ENCODE results near the genes PHIP, IBTK and SNX14.

DNA sequence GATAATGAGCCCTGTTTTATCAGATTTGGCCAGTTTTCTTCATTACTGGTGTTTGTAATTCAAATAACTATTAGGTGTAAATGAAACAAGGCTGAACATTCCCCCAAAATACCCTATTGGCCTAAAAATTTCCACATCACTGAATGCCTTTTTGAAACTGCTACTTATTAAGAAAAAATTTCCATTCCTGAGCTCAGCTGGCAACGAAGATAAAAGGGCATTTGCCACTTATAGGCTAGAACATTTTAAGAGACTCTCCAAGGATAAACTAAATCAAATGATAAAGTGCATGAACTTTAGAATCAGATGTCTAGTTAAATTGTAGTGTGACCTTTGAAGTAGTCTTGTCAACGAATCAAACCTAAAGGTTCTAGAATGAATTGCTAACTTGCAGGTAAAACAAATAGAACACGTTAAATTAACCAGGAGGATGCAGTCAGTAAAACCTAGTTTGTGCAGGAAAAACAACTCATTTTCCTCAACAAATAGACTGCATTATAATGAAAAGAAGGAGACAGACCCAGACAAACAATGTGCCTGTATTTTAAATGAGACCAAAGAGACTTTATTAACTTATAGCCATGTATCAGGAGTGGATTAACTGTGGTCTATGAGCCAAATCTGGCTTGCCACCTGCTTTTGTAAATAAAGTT, 184.2 kb downstream of the MEI4 start:
- PRO-cap = no peak
- RAMPAGE, long total RNA, 4 experiments = no peak in any of the 4 experiments

GRCh38 chr6:78628889-78630249, 238.0 kb upstream of the IRAK1BP1 start:
- PRO-cap = no peak
- RAMPAGE, long total RNA, 4 experiments = no peak in any of the 4 experiments

GRCh38 chr6:79073813-79074312, 4.2 kb downstream of the PHIP start:
- PRO-cap = no peak
- RAMPAGE, long total RNA, 4 experiments = no peak in any of the 4 experiments

DNA sequence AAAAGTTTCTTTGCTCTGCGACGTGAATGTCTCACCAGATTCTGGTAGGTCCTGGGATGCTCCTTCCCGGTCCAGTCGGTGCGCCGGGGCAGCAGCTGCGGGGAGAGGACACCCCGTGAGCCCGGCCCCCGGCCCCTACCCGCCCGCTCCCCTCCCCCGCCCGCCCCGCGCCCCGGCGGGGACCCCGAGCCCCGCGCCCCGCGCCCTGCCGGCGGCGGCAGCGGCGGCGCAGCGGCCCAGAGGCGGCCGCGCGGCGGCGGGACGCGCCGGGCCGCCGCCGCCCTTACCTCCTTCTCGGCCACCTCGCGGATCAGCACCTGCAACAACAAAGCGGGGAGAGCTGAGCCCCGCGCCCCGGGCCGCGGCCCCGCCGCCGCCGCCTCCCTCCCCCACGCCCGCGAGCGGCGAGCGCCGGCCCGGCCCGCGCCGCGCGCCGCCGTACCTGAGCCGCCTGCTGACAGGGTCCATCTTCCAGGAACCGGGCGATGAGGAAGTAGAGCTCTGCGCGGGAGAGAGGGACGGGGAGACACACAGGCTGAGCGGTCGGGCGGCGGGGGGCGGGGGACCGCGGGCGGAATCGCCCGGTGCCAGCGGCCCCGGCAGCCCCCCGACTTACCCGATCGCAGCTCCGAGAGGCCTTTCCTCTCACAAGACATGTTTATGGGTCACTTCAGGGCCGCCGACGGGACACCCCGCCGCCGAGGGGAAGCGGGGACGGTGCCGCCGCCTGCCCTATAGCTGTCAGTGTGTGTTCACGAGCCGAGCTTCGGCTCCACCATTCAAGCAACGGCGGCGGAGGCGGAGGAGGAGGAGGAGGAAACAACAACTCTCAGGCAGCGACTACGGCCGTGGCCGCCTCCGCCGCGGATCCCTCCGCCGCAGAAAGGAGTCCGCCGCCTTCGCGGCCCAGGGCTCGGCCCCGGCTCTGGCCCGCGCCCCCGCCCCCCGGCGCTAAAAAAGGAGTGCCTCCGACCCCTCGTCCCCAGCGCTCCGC, at the start of gene PHIP:
PHIP (minus strand) TSS at position 842 of the 994 bp plus-strand sequence.
- PRO-cap = bidirectional peak, plus-strand start at position 37 of the sequence, minus-strand start outside the sequence; unidirectional peak, plus-strand start at position 231 of the sequence; bidirectional peak, plus-strand start at position 467 of the sequence, minus-strand start at position 444 of the sequence
- RAMPAGE, long total RNA, 4 experiments = start-site peak on the minus strand in 4 of 4 experiments, centred at positions 309 to 871 of the sequence, 12 to 1,069 reads per replicate

- PRO-cap = bidirectional peak, plus-strand start at chr6:79078610, minus-strand start at chr6:79078526; bidirectional peak, plus-strand start at chr6:79078875, minus-strand start at chr6:79078809
- RAMPAGE, long total RNA, 4 experiments = no peak in any of the 4 experiments
Observed at GRCh38 chr6:79078407-79079150, 525 bp upstream of the PHIP start.

- PRO-cap = no peak
- RAMPAGE, long total RNA, 4 experiments = no peak in any of the 4 experiments
Observed at GRCh38 chr6:79277982-79278319, 199.9 kb upstream of the PHIP start.

- PRO-cap = bidirectional peak, plus-strand start at chr6:81753502, minus-strand start at chr6:81753370
- RAMPAGE, long total RNA, 4 experiments = no peak in any of the 4 experiments
Observed at GRCh38 chr6:81752963-81753595, 598 bp upstream of the TENT5A start.

DNA sequence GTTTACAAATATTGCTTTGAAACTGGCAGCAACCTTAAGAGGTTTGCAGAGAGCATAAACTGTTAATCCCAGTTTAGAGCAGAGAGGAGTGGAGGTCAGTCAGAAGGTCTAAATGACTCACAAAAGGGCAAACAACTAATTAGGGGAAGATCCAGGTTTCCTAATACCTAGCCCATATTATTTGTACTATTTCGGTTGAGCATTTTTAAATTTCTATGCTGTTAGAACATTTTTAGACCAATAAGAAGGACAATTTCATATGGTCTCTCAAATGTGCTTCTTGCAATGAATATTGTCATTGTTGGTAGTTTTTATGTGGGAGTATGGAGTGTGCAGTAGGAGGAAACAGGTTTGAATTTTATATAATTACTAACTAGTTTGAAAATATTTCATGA, 35.4 kb upstream of the TENT5A start:
- PRO-cap = no peak
- RAMPAGE, long total RNA, 4 experiments = no peak in any of the 4 experiments

DNA sequence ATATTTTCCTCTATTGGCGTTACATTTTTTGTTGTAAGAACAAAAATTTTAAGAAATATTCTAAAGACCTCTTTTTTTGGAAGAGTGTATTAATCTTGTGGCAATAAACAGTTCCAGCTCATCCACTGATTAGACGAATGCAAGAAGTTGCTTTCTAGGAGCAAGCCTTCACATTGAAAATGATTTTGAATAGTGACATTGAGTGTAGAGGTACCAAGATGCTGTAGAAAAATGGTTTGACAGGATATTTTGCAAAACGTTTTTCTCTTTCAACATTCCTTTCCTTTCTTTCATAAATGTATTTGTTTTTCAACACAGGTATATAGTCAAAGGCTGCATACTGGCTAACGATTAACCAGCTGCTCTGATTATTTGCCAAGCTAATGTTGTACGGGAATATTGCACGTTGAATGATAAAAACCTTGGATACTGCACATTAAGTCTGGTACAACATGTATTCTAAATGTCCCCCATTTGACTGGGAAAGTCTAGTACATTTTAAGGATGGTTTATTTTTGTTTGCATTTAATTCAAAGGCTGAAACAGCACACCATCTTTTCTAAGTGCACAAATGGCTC, 78.8 kb upstream of the TENT5A start:
- PRO-cap = no peak
- RAMPAGE, long total RNA, 4 experiments = no peak in any of the 4 experiments

- PRO-cap = bidirectional peak, plus-strand start at chr6:82247843, minus-strand start at chr6:82247723
- RAMPAGE, long total RNA, 4 experiments = start-site peak on the minus strand in 3 of 4 experiments, at chr6:82247706-82247746 at its widest, 30 to 112 reads per replicate
Observed at GRCh38 chr6:82247379-82248185, at the start of gene IBTK. TSS of gene IBTK (minus strand) at chr6:82247744.

- PRO-cap = unidirectional peak, plus-strand start at chr6:83222346
- RAMPAGE, long total RNA, 4 experiments = no peak in any of the 4 experiments
Observed at GRCh38 chr6:83222264-83222463, 29.0 kb downstream of the RWDD2A start.

DNA sequence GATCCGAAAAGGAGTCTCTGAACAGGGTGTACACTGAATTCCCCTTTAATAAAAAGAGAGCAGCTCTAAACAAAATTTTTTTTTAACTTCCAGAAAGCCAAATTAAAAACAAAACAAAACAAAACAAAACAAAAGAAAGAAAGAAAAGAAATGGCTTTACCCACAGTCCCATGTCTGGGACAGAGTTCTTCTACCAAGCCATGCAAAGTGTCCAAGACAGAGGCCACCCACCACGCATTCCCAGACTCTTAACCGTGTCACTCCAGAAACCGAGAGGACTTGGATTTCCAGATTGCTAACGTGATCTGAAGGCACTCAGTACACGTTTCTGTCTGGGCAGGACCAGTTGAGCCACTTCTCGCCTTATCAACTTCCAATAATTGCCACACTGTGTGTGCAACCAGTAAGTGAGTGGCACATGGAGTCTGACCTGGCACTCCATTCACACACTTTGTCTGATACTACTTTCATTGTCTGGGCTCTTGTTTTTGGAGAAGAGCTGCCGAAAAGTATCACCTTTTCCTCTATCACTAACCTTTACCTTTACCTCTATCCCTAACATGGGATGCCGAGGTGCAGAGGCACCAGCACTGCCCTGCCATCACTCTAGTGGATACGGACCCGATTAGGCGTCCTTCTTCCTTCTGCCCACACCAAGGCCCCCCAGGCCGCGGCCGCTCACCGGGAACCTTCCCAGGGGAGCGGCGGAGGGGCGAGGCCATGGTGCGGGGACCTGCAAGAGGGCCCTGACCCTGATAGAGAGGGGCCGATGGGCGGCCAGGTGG, 581 bp downstream of the ME1 start:
- PRO-cap = bidirectional peak, plus-strand start at position 318 of the sequence, minus-strand start at position 250 of the sequence
- RAMPAGE, long total RNA, 4 experiments = no peak in any of the 4 experiments

- PRO-cap = no peak
- RAMPAGE, long total RNA, 4 experiments = no peak in any of the 4 experiments
Observed at GRCh38 chr6:83803489-83804066, 49.6 kb upstream of the RIPPLY2 start.

GRCh38 chr6:83860066-83860573, 631 bp downstream of the CYB5R4 start:
- PRO-cap = no peak
- RAMPAGE, long total RNA, 4 experiments = no peak in any of the 4 experiments

DNA sequence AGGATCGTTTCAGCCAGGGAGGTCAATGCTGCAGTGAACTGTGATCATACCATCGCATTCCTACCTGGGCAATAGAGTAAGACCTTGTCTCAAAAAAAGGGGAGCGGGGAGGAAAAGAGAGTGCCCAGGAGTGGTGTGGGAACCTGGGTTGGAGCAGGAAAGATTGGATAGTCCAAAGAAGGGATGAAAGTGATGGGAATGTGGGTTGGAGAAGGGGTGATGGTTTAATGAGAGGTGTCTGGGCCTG, 18.0 kb downstream of the MRAP2 start:
- PRO-cap = no peak
- RAMPAGE, long total RNA, 4 experiments = no peak in any of the 4 experiments

DNA sequence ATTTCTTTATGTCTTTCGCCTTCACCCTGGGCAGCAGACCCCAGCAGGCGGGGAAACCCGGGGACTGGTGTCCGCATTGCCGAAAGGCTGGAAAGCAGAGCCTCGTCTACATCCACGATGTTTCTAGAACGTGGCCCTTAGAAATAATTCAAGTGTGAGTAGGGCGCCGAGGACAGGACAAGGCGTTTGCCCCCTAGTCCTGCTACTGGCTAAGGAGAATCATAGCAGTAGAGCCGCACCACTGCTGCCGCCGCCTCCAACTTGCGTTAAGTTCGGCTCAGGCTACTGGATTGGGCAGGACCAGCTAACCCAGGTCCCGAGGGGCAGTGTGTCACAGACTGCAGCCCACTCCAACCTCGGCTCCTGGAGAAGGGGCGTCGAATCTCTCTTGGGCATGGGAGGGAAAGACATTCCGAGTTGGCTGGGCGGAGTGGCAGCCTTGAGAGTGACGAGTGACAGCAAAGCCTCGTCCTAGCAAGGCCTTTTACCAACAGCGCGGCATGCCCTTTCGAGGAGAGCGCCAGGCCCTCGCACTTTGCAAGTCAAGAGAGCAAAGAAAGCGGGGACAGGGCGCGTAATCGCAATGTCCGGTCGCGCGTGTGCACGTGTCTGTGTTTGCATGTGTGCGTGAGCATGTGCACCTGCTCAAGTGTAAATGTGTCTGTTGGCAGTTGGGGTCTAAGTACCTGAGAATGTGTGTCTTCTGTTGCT, 2.7 kb upstream of the TBX18 start:
- PRO-cap = no peak
- RAMPAGE, long total RNA, 4 experiments = no peak in any of the 4 experiments

DNA sequence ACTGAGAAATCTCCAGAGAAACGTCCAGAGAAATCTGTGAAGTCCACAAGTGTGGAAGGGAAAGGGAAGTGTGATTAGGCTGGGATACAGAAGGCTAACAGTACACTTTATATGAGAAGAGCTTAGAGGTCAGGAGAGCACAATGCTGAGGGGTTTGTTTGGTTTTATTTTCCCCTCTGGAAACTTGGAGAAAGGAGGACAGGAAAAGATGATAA, 1.6 kb downstream of the NT5E start:
- PRO-cap = no peak
- RAMPAGE, long total RNA, 4 experiments = no peak in any of the 4 experiments

DNA sequence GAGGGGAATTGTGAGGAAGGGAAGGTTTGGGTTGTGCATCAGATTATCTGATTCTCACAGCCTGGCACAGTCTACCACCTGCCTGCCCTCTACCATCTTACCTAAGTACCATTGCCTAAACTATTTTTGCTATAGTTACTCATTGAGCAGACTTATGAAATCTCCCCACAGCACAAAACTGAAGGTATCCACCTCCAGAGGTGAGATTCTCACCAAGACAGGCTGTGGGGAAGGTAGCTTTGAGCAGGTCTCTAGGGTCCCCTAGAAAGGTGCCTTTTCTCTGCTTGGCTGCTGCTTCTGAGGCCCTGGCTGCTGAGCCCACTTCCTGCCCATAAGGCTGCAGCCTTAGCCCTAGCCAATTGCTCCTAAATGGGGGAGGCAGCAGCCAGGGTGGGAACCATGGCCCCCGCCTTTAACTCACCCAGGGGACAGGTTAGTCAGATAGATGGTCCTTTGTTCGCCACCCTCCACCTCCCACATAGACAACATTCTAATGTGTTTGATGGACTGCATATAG, 3.6 kb downstream of the NT5E start:
- PRO-cap = no peak
- RAMPAGE, long total RNA, 4 experiments = no peak in any of the 4 experiments

DNA sequence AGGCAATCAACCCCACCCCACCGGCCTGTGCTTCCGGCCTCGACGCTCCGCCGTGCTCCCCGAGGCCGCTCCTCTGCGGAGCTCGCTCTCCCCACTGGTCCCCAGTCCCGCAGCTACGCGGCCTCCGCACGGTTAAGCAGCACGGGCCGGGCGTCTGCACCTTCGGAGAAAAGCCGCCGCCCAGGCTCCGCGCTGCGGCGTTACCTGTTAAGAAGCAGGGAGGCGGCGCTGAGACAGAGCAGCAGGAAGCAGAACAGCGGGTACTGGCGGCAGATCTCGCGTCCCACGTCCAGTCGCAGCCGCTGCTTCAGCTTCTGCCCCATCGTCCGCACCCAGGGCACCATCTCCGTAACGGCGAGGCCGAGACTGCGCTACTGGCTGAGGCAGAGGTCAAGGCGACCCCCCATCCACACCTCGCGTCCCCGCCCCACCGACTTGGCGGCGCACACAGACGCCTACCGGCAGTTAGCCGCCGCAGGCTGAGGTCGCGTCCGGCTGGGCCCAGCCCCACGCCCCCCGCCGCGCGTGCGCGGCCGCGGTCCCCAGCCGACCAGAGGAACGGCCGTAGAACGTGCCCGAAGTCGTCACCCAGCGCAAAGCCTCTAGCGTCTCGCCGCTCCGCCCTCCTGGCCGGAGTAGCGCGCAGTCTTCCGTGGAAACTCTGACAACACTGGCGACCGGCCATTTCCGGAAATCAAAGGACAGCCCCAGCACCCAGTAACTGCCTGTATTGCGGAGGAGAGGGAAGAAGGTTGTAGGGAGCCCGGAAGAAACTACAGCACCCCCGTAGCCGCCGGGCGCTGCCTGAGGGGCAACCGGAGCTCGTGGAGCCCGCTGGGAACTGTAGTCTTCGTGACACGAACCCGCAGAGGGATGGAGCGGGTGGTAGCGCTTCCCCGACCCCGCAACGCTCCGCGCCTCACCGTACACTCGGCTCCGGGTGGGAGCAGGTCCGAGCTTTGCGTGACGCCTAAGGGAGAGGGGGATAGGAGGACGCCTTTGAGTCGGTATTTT, at the start of gene SNX14:
SNX14 (minus strand) TSS at position 484 of the 1,014 bp plus-strand sequence.
- PRO-cap = bidirectional peak, plus-strand start at position 236 of the sequence, minus-strand start at position 175 of the sequence; bidirectional peak, plus-strand start at position 685 of the sequence, minus-strand start at position 457 of the sequence
- RAMPAGE, long total RNA, 4 experiments = start-site peak on the minus strand in 3 of 4 experiments, centred at positions 472 to 498 of the sequence, 129 to 591 reads per replicate

DNA sequence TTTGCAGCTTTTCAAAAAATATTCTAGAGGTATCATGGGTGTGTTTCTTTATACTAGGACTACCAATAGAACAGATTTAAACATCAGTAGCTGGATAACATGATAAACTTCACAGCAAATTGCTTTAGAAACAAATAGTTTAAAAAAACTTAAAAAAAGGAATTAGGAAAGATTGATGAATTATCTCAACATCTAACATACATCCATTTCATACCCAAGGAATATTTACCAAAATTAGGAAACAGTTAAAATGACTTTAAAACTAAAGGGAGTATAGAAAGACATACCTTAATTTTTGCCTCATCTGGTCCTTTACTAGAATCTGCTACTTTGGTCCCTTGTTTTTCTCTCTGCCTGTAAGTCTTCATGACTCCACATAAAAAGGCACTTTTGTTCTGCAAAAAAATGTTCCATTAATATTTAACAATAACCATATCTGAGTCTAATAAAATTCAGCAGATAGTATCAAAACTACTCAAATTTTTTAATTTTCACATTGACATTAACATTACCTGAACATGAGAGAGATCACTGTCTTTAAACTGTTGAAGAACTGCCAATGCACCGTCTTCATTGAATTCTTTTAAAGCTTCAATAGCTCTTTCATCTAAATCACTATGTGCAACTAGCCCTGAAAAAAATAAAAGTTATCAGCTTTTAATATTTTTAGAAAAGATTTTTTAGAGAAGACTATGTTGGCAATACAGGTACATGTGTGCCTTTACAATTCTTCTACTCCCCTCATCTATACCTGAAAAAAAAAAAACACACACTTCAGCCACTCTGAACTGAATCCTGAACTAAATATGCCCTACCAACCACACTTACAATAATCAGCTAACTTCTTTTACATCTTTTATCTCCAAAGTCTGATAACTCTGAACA, 2.5 kb downstream of the SYNCRIP start:
- PRO-cap = no peak
- RAMPAGE, long total RNA, 4 experiments = no peak in any of the 4 experiments